OCI-LY7 (cell line): Measurements from ENCODE around the genes NDNF and BLTP1.

- PRO-cap: no peak
- RAMPAGE, long total RNA: no peak
Measured at GRCh38 chr4:119984866-119985182, 81.8 kb downstream of the MAD2L1 start.

- PRO-cap: no peak
- RAMPAGE, long total RNA: no peak
Measured at GRCh38 chr4:120255962-120256855, 189.6 kb upstream of the MAD2L1 start.

GRCh38 chr4:120757522-120758332, 164.8 kb downstream of the PRDM5 start:
- PRO-cap: no peak
- RAMPAGE, long total RNA: no peak

GRCh38 chr4:121039852-121040280, 32.5 kb downstream of the NDNF start:
- PRO-cap: no peak
- RAMPAGE, long total RNA: no peak

DNA sequence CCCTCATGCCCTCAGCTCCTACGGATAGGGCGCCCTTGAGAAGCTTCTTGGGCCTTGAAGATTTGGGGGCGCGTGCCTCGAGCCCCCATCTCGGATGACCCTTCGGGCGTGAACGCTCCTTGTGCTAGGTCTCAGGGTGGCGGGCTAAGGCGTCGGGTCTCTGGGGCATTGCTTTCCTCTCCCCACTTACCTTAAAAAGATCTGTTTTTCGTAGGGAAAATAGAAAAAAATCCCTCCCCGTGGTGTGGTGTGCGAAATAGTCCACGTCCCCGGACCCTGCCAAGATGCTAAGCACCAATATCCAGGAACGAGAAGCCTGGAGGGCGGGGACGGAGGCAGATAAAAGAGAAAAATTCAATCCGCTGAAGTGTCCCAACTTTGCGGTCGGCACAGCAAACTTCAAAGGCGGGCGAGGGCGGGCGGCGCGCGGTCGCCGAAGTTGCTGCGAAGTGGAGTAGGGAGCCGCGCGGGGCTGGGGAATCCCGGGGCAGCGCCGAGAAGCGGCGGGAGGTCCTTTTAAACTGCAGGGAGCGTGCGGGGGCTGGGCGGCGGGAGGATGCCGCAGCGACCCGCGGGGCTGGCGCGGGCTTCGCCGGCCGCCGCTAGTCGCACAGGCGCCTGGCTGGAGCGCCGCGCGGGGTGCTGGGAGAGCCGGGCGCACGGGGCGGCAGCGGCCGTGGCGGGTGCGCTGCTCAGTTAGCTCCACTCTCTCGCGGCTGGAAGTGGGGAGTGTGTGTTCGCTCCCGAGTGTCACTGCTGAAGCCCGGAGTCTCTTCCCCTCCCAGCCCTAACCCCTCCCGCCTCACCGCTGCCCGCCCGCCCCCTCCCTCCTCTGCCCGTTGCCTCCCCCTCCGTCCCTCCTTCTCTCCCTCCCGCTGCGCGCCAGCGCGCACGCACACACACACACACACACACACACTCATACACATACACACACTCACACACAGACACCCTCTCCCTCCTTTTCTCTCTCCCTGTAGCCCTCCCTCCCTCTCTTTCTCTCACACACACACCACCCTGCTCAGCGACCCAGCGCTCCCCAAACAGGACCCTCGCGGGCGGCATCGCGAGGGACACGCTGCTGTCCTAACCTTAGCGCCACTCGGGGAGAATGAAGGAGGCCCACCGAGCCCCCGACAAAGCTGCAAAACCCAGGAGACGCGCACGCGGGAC, at the start of gene NDNF:
Gene NDNF (minus strand): TSS at position 733 of the 1,173 bp plus-strand sequence.
- PRO-cap: no peak
- RAMPAGE, long total RNA: no peak

- PRO-cap: no peak
- RAMPAGE, long total RNA: no peak
Measured at GRCh38 chr4:121073538-121074469, 1.5 kb upstream of the NDNF start.

GRCh38 chr4:121139514-121139888, 24.6 kb downstream of the TNIP3 start:
- PRO-cap: no peak
- RAMPAGE, long total RNA: no peak

GRCh38 chr4:121253758-121254375, 89.7 kb upstream of the TNIP3 start:
- PRO-cap: no peak
- RAMPAGE, long total RNA: no peak

GRCh38 chr4:121819094-121820062, 4.3 kb downstream of the CCNA2 start:
- PRO-cap: no peak
- RAMPAGE, long total RNA: no peak

DNA sequence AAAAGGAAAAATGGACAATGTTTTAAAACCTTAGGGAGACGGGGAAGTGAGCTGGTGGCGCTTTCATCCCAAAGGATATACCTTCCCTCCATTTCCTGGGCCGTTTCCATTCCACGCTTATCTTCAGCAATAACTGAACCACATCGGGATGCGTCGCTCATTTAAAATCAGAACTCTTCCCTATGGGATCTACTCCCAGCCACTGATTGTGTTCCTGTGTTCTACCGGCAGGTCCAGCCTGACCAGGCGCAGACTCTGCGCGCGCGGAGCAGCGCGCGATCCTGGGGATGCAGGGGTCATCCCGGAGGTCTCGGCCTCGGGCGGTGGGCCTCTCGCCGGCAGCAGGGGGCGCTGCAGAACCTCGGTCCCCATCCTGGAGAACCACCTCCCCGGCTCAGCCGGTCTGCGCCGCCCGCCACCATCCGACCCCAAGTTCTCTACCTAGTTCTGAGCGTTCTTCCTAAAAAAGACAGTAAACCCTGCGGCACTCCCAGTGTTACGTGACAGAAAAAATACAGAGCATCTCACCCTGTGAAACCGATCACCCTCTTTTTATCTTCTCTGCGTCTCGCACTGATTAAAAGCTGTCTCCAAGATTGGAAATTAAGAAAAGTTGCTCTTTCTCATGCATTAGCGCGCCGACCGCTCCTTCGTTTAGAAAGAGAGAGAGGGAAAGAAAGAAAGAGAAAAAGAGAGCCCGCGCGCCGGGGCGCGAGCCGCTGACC, 1.7 kb downstream of the TRPC3 start:
- PRO-cap: no peak
- RAMPAGE, long total RNA: no peak

DNA sequence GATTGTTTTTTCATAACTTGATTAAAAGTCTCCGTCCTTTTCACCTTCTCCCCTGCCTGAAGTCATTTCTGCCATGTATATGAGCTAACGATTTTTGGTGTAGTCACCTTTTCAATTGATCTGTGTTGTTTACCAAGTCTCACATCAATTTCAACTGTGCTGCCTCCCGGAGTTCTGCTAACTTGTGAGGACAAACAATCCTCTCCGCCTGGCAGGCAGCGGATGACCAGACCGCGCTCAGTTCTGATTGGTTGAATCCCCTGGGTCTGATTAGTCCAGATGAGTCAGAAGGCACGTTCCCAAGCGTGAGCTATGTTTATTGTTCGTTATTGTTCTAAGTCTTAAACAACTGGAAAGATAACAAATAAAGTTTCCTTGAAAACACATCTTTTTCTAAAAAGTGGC, 37.8 kb upstream of the TRPC3 start:
- PRO-cap: no peak
- RAMPAGE, long total RNA: no peak

DNA sequence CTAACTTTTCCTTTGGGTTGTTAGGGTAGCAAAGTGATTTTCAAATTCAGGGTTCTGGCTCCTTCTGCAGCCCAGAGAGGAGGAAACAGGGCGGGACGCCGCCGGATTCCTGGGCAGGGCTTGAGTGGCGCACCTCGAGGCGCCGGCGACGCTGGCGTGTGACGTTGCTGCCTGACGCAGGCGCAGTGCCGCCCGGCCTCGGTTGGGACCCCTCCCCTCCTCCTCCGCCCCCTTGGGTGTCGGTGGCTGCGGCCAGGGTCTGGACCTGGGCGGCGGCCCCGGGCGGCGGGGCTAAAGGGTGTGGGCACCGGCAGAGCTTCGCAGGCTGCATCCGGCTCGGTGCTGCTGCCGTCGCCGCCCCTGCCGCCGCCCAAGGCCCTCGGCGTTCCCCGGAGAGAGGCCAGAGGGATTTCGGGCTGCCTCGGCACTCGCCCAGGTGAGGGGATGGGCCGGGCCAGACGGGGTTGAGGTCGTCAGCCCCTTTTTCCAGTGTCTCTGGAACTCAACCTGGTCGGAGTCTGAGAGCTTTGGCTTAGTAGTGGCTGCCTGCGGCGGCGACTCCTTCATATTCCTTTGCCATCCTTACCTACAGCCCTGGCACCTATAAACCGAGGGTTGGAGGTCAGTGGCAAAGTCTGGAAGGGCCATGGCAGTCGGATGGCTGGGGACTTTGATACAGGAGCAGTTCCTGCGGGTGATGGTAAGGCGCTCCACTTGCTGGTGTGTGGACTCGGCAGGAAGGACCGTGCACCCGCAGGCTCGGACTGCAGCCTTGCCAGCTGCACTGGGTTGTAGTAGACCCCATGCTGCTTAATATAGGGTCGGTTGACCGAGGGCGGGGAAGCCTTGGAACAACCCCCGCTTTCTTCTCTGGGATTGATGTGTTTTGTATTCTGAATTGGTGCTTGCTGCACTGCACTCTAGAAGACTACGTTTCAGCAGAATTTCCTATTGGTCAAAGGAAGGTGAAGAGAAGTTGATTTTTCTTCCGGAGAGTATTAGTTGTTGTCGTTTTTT, at the start of gene BLTP1:
Gene BLTP1 (plus strand): TSS at position 183 of the 1,017 bp plus-strand sequence.
- PRO-cap: bidirectional peak, plus-strand start at position 183 of the sequence, minus-strand start at position 108 of the sequence; bidirectional peak, plus-strand start at position 717 of the sequence, minus-strand start at position 786 of the sequence
- RAMPAGE, long total RNA: no peak

GRCh38 chr4:122189724-122190202, 37.6 kb downstream of the BLTP1 start:
- PRO-cap: no peak
- RAMPAGE, long total RNA: no peak

DNA sequence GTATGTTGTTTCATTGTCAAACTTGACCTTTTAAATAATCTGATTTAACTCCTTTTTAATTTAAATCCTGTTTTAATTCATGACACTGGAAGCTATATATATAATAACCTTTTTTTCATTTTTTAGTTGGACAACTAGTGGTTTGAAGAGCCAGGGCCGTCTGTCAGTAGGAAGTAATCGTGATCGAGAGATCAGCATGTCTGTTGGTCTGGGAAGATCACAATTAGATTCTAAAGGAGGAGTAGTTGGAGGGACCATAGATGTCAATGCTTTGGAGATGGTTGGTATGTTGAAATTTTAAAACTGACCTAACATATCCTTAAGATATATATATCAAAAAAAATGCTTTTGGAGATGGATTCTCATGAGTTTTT, 29.8 kb upstream of the ADAD1 start:
- PRO-cap: no peak
- RAMPAGE, long total RNA: no peak

- PRO-cap: no peak
- RAMPAGE, long total RNA: no peak
Measured at GRCh38 chr4:122673230-122673723, 52.4 kb upstream of the IL21 start.

GRCh38 chr4:122798569-122798867, 28.1 kb upstream of the FGF2 start:
- PRO-cap: no peak
- RAMPAGE, long total RNA: no peak

GRCh38 chr4:123028084-123028653, 105.3 kb downstream of the SPATA5 start:
- PRO-cap: no peak
- RAMPAGE, long total RNA: no peak

- PRO-cap: no peak
- RAMPAGE, long total RNA: no peak
Measured at GRCh38 chr4:123435153-123435569, 38.6 kb downstream of the SPRY1 start.

DNA sequence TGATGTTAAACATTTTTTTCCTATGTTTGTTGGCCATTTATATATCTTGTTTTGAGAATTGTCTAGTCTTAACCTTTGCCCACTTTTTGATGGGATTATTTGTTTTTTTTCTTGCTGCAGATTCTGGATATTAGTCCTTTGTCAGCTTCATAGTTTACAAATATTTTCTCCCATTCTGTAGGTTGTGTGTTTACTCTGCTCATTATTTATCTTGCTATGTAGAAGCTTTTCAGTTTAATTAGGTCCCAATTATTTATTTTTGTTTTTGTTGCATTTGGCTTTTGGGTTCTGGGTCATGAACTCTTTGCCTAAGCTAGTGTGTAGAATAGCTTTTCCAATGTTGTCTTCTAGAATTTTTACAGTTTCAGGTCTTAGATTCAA, 169.9 kb downstream of the SPRY1 start:
- PRO-cap: no peak
- RAMPAGE, long total RNA: no peak

GRCh38 chr4:123985990-123986356, 589.4 kb downstream of the SPRY1 start:
- PRO-cap: no peak
- RAMPAGE, long total RNA: no peak